Myometrial cell (primary cell): ENCODE measurements around a stretch of chr2.

DNA sequence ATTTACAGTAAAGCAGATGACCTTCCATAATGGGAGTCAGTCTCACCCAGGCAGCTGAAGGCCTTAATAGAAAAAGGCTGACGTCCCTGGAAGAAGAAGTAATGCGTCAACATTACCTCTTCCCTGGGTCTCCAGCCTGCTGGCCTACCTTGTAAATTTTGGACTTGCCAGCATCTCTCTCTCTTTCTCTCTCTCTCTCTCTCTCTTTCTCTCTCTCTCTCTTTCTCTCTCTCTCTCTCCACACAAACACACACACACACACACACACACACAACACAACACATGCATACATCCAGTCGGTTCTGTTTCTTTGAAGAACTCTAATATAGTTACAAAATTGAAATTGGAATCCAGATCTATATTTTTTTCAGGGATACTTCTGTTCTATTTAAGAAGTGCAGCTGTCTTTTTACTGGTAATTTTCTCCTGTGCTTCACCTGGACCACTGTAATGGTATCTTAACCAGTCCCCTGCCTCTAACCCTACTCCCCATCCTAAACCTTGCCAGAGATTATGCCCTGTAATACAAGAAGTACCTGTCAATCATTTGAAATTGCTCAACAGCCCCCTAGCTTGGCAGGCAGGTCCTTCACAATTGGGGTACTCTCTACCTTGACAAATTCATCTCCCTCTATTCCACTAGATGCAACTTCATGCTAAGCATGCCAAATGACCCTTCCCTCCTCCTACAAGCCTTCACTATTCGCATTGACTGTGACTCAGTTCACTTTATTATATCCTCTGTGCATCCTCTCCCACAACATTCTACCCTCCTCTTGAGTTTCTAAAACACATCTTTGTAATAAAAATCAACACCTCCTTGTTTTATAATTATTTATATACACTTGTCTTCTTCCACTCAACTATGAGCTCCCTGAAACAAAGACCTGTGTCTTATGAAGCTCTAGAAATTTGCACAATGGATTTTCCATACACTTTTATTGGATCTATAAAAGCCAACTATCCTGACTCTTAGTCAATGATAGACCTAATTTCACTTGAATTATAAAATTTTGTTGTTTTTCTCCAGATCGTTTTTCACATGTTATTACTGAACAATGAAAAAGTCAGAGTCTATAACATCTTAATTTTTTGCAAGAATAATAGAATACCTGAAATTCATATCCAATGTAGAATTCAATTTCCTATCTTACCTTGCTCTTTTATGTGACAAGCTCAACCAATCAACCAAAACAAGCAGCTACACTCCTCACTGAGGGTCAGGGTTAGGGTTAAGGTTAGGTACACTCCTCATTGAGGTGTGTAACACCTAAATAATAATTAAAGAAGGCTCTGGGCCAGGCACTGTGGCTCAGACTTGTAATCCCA, 156.7 kb downstream of the PID1 start:
- RAMPAGE, long total RNA = no peak

DNA sequence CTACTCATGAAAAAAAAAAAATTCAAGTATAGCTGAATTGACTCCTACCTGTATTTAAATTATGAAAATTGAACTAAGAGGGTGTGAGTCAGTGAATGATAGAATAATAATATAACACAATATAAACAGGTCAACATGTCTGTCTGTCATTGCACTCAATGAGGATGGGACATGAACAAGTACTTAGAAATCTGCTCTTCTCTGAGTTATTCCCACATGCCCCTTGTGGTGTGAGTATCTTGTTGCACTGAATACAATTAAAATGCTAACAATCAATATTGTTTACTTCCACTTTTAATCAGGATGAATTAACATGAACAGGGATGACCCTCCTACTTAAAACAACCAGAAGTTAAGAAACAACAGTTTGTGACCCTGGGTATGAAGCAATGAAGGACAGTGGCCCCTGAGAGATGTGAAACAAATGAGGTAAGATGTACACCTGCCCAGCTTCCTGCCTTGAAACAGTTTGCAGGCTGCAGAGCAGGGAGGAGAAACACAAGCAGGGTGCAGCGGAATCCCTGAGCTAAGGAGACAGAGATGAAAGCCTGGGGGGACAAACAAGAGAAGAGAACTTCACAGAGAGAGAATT, 106.7 kb downstream of the PID1 start:
- RAMPAGE, long total RNA = no peak

DNA sequence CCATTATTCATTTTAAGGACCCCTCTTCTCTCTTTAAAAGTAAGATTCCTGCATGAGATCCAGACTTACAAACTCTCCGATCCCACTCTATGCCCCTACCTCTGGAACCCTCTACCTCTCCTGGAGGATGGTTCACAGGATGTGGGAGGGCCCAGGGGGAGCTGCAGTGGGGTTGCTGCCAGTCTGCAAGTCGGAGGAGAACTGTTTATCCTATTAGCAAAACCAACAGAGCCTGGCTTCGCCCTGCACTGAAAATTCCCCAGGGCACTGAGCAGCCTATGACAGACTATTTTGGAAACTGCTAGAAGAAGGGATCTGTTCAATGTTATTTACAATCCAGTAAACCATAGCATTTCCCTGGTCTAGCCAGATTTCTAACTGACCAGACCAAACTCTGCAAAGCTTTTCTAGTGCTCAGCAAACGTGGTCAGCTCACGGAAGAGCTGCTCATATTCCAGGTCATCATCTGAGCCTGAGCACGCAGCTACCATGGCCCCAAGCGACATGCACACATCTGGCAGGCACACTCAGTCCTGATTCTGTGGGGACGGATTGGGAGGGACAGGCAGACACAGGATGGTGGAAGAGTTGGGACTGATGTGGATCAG, 64.8 kb upstream of the PID1 start:
- RAMPAGE, long total RNA = no peak

GRCh38 chr2:229407053-229407626, 136.1 kb upstream of the PID1 start:
- RAMPAGE, long total RNA = no peak

DNA sequence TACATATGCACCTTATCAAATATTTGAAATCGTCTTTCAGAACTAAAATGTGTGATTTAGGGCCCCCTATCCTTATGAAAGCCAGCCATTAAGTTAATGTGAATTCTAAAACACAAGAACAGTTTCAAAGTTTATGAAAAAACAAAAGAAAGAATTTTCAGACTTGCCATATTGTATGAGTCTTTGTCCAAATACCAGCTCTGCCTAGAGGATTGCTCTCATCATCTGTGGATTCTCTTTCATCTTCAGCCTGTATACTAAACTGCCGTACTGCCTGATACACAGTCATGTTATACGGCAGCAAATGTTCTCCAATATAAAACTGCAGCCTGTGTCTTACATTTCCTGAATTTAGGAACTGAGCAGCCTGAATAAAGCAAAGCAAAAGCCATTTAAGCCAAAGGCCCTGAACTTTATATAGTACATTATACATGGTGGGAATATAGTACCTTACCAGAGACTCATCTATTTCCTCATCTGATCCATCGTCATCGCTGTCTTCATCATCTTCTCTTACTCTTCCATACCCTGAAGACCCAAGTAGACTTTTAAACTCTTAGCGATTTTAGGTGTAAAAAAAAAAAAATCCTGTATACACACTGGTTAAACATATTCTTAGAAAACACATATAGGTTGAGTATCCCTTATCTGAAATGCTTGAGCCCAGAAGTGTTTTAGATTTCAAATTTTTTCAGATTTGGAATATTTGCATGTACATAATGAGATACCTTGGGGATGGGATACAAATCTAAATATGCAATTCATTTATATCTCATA, 77.5 kb upstream of the DNER start:
- RAMPAGE, long total RNA = no peak

DNA sequence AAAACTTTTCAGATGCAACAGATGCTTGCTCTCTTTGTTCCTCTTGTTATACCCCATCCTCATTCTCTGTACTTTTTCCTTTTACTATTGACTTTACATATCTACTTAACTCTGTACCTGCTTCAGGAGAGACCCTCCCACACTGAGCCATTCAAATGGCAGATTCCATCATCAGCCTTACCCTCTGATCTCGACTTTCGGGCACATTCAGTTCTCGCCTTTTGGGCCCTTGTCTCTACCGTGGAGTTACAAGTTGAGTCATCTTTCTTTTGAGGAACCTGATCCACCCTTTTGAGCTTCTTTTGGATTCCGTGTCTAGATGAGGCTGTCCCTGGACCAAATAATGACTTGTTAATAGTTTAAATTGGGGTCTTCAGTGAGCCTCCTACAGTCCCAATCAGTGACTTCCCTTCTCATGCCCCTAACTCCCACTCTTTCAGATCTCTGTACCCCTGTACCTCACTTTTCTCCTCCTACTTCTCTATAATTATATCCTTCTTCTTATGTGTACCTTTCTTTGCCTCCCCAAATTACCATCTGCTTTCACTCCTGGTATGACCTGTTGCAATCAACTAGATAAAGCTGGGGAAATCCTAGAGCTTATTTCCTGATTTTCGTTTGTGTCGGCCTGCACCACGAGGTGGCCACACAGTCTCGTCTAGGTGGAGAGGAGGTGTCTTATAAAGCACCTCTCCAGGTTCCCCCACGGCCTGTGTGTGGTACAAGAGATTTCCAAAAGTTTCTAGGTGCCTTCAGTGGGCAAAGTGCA, 17.2 kb downstream of the SP110 start:
- RAMPAGE, long total RNA = no peak

GRCh38 chr2:230342249-230342802, 15.3 kb downstream of the SP140L start:
- RAMPAGE, long total RNA = no peak

GRCh38 chr2:230448639-230449022, 32.6 kb downstream of the SP100 start:
- RAMPAGE, long total RNA = no peak

- RAMPAGE, long total RNA = no peak
Observed at GRCh38 chr2:230469972-230470285, 53.9 kb downstream of the SP100 start.

GRCh38 chr2:230902225-230902611, 22.8 kb downstream of the GPR55 start:
- RAMPAGE, long total RNA = no peak

DNA sequence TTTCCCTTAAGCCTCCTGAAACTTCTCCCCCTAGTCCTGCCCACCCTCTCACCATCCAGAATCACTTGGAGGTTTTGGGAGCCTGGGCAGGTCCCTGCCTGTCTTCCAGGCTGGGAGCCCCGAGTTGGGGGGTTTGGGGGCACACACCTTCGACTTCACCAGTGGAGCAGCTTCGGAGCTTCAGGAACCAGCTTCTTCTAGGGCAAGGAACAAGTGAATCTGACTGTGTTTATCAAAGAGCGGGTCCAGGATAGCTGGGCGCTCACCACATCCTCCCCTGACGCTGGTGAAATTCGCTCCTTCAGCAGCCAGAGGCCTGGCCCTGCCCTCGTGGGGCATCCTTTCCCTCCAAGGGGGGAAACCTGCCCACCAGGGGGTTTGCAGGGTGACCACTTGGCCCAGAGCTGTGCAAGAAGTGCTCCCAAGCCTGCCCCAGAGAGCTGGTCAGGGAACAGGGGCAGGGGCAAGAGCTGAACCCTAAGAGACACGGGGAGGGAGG, 2.5 kb upstream of the GPR55 start:
- RAMPAGE, long total RNA = no peak

DNA sequence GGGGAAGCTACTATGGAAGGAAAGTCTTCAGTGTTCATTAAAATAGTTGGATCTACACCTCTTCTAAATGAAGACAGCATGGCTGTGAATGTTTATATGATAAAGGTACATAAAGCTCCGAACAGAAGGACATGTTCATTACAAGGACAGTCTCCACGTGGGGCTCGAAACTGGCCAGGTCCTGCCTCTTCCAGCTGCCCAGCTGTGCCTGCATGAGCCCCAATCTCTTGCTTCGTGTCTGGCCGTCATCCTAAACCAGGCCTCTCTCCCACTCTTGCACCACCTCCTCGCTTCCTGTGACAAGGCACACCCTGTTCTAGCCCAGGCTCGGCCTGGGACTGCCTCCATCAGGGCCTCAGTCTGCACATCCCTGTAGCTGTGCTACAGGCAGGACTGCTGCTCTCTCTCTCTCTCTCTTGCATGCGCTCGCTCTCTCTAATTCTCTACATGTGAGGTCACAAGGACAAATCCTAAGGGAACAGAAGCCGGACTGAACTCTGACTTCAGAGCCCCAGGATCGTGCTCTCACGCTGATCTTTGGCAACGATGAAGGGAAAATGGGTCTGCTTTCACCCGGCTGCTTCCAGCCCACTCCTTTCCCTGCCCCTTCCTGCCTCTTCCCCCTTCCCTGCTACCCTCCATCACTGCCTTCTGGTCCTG, 7.6 kb upstream of the GPR55 start:
- RAMPAGE, long total RNA = no peak

DNA sequence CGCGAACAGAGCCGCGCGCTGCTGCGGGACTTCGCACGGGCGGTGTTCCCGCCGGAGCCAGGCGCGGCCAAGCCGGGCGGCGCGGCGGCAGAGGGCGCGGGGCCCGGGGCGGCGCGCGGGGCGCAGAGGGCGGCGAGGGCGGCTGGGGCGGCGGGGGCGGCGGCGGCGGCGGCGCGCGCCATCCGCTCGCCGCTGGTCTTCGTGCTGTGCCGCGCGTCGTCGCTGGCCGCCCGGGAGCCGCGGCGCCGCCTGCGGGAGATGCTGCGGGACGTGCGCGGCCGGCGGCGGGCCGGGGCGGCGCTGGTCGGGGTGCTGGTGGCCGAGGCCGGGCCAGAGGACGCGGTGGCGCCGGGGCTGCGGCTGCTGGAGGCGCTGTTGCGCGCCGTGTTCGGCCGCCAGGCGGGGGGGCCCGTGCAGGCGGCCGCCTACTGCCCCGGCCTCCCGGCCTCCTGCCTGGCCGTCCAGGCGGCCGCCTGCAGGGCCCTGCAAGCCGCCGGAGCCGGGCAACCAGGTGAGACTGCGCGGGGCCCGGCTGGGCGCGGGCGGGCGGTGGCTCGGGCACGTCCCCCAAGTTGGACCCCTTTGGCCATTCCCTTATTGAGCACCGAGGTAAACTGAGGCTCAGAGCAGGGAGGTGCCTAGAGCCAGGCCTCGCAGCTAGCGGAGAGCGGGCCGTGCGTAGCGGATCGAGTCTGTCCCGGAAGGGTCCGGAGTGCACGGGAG, 527 bp downstream of the C2orf72 start:
- RAMPAGE, long total RNA = no peak

DNA sequence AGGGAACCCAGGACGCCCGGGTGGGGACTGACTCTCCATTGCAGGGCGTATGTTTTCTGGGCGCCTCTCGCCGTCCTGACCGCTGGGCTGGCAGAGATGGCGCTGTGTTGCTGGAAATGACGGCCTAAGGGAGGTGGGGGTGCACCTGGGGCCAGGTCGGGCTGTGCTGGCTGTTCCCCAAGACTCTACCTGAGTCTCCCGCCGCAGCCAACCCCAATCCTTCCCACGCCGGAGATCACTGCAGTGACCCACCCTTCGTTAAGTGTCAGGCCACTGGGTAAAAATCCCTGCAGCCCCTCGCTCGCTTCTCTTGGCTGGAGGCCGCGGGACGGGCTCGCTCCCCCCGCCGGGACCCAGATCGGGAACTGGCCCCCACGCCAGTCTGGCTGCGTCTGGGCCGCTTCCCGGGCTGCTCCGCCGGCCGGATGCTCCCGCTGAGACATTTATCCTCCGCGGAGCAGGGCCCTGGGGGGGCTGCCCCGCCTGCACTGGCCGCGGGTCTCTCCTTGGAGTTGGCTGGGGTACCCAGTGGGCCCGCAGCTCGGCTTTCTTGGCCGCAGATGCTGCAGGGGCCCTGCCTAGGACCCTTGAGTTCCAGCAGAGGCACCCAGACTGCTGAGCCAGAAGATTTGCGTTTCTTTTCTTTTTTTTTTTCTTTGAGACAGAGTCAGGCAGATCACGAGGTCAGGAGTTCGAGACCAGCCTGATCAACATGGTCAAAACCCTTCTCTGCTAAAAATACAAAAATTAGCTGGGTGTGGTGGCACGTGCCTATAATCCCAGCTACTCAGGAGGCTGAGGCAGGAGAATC, 7.7 kb upstream of the ARMC9 start:
- RAMPAGE, long total RNA = no peak

- RAMPAGE, long total RNA = no peak
Observed at GRCh38 chr2:231222190-231222495, 23.7 kb downstream of the ARMC9 start.

- RAMPAGE, long total RNA = no peak
Observed at GRCh38 chr2:231241707-231242638, 43.5 kb downstream of the ARMC9 start.

DNA sequence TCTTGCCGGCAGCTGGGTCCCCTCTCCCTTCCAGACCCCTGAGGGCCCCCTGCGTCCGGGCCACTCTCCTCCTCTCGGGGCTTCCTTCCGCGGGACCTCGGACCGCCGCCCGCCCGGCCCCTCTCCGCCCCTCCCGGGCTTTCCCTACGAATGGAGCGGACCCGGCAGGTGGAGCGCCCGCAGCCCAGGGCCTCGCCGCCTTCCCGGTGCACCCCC, 516 bp downstream of the B3GNT7 start:
- RAMPAGE, long total RNA = no peak

GRCh38 chr2:231455711-231456417, 8.4 kb downstream of the NCL start:
- RAMPAGE, long total RNA = no peak

DNA sequence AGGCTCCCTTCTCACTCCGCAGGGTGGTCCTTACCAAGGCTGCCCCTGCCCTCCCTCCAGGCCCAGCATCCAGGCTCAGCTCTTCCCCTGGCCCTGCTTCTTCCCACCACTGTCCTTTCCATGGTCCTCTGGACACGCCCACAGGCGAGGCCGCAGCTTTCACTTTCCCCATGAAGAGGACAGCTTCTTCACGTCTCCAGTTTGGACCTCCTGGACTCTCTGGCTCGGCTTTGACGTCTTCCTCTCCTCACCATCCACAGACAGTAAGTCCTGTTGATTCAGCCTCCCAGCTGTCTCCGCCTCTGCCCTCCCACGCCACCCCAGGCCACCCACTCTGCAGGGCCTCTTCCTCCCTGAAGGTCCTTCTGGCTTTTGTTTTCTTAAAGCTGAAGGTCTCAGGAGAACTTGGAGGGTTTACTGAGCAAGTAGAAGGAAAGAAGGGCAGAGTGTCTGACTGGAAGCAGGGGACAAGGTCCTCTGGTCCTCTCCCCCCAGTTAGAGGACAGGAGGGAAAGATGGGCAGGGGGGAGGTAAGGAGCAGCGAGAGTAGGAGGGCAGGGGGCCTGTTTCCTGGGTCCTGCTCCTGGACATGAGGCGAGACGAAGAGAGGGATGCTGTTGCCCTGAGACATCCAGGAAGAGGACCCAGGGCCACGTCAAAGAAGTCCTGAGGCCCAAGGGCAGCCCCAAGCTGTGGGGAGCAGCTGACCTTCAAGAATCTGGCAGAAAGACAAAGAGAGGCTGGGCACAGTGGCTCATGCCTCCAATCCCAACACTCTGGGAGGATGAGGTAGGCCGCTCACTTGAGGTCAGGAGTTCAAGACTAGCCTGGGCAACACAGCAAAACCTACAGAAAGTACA, 24.7 kb upstream of the NMUR1 start:
- RAMPAGE, long total RNA = no peak

DNA sequence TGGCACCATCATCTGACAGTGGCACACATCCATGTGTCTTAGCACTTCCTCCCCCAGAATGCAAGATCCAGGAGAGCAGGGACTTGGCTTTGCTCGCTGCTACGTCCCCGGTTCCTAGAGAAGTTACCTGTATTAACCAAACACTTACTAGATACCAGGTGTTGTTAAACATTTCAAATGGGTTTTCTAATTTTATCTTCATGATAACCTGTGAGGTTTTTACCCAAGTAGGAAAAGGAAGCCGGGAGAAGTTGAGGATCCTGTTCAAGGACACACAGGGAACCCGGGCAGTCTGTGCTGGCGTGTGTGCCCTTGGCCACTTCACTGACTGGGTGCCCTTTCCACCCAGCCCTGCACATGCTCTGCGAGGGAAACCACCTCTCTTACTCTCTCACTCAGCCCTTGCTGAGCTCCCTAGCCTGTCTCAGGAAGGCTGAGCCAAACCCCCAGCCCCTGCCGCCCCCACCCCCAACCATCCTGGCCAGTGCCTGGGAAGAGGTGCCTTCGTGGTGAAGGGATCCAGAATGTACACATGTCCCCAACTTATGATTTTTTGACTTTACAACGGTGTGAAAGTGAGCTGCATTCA, 51.7 kb downstream of the TEX44 start:
- RAMPAGE, long total RNA = no peak